ENCODE measurements around a stretch of chr7.

GRCh38 chr7:30225619-30226449 is 58.6 kb upstream of the ZNRF2 start:
- RRBS: no CpG with 5 or more reads among the region's 5 CpGs

DNA sequence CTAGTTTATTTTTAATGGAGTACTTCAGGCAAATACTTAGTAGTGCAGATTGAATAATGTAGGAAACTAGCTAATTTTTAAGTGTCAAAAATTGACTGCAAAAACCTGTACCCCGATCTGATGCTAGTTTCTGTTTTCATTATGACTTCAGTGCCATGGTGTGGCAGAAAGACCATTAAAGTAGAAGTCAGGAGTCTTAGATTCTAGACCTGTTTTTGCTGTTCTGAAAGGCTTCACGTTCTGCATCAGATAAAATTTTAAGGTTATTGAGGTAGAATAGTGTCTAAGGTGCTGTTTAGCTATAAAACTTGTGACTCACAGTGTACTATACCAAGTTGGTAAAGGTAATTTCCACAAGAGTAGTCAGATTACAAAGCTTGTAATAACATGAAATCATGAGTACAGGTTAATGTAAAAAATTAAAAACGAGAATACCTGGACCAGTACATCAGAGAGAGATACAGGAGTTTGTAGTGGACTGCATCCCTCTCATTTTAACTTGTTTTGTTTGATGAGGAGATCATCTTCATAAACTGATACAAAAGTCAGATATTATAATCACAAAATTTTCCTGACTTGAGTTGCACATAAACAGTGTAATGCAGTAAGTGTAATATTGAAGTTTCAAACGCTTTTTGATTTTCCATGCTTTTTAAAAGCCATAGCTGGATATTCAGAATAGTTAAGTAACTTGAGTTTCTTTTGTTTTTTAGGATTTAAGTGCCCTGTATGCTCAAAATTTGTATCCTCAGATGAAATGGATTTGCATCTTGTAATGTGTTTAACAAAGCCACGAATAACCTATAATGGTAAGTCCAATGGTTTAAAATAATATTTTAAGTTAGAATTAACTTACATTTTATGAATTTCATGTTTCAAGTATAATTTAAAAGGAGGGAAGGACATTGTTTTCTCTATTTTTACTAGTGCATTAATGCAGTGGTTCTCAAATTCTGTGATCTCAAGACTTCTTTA is 38.8 kb downstream of the ZNRF2 start:
- RRBS: no CpG with 5 or more reads among the region's 5 CpGs

DNA sequence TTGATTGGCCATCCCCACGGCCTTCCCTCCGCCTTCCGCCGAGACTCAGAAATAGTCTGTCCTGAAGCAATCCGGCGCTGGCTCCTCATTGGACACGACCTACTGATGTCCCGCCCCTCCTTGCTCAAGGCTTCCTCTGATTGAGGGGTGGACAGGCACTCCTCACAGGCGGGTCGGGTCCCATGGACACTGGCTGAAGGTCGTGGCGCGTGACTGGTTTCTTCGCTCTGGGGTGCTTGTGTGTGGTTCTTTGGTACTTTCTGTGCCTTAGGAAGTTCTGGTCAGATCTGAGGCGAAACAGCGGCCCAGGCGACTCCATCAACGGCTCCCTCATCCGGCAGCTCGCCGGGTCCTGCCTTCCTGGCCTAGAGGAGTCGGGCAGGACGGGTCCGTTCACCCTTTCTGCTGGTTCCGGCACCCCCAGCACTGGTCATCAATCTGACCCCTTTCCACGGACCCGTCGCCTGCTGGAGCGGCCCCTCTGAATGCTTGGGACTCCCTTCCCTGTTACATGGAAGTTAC is 347 bp upstream of the GGCT start:
- RRBS: 10% methylated on average over 7 of the region's 29 CpGs

GRCh38 chr7:30620018-30620527 is 25.4 kb downstream of the GARS1 start:
- RRBS: no CpG with 5 or more reads among the region's 6 CpGs

GRCh38 chr7:30694032-30694924 is 12.0 kb upstream of the CRHR2 start:
- RRBS: no CpG with 5 or more reads among the region's 7 CpGs

DNA sequence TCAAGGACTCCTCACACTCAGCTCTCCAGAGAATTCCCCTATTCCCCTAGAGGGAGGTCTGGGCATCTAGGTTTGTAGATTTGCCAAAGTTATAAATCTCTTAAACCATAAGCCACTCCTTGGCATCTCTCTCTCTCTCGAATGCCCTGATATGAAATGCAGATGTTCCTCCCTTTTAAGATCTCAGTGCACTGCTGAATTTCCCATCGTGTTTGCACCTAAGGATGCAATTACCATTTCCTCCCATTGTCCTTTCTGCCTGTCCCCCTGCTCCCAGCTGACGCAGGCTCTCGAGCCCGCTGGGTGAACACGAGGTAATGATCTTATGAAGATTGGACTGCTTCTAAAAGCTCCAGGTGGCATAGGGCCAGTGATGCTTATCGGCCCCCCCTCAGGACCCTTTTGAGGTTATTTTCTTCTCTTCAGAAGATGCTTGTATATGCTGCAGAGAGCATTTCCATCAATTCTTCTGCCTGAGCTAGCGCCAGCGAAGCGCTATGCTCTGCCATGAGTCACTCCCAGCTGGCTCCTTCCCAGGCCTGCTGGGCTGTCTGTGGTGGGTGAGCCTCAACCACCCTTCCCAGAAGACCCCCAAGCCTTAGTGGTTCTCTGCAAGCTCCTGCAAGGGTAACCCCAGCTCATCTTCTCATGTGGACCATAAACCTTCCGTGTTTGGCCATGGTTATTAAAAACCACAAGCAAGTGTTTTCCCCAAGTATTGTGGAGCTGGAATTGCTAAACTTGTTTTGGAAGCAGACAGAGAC is 41.6 kb upstream of the AQP1 start:
- RRBS: no CpG with 5 or more reads among the region's 11 CpGs

DNA sequence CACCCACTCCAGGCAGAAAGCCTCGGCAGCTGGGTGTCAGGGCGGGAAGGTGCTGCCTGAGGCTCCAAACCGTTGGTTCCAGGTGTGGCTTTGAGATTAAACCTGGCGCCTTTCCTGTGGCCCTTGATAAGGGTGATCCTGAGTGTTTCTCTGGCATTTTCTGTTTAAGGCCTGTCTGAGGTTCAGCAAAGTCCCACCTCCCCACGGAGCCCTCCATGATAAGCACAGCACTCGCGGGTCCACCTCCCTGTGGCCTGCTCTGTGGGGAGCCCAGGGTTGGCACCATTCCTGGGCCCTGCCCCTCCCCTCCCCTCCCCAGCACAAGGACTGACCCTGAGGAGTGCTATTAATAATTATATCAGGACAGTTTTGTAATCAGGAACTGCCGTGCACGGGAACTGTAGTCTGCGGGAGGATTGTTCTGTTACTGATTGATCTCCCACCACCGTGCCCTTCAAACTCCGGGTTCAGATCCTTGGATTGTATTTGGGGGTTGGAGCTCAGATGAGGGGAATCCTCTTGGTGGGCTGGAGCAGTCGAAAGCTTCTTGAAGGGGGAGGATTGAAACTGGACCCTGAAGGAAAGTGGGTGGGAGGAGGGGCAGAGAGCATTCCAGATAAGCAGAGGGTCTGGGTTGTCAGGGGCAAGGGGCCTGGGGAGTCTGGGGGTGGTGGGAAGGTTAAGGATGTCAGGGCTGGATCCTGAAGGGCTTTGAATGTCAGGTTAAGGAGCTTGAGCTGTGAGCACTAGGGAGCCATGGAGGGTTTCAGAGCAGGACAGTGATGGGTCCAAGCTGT is 14.3 kb upstream of the AQP1 start:
- RRBS: no CpG with 5 or more reads among the region's 13 CpGs

DNA sequence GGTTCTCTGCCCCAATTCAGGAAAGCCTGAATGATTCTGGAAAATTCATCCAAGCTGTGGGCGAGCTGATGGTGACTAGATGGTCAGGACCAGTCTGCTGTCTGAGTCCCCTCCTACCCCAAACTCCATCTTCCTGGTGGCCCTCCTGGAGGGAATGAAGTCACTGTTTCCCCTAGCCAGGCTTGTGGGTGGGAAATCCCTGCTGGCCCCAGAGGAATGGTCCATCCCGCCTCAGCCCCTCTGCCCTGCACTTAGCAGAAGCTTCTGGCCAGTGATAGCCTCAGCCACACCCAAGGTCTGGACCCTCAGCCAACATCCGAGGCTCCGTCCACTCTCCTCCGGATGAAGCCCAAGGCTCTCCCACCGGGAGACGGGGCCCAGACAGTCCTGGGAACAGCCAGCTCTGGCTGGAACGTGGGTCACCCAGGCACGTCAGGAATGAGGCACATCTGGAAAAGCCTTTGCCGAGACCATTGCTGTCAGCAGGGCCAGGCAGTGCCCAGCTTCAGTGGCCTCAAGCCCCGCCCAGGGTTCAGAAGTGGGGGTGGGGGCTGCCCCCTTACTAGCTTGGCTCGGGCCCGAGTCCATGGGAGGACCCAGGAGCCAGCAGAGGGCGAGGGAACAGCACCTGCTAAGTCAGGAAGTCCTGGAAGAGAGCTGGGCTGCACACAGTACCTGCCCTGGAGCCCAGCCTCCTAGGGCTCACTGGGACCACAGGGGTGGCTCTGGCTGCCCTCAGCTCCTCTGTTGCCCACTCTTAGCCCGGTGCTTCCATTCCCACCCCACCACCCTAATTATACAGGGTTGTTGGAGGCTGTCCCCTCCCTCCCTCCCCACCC is 3.8 kb upstream of the AQP1 start:
- RRBS: no CpG with 5 or more reads among the region's 15 CpGs

DNA sequence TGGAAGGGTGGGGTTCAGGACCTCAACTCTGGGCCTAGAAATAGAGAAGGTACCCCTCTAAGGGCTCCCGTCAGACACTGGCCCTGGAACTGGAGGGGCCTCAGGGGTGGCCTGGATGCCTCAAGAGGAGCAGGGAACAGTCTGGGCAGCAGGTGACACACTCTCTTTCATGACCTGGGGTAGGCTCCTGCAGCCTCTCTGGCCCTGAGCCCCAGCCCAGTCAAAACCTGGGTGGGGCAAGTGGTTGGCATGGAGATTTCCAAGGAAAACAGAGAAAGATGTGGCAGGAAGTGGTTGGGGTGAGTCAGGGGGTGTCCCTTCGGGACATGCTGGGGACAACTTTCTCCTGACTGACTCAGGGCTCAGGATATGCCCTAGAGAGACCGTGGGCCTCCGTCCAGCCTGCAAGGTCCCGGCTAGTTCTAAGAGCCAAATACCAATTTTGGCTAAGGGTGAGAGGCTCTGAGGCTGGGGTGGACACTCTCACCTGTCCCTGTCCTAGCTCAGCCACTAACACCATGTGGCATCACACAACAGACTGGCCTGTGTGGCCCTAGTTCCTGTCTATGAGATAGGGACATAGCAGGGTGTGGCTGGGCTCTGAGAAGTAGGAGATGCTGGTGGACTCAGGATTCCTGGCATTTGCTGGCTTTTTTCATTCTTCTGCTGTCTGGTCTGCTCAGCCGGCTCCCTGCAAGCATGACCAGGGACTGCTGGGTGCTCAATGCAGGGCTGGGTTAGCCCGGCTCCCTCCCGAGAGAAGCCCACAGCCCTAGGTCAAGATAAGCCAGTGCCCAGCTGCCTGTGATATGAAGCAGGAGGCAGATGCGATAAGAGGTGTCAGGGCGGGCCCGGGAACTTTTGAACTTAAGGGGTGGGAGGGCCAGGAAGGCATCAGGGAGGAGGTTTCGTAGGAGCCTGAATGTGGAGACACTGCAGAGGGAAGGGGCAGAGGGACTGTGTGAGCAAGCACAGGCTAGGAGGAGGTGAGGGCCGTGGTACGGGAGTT is 3.2 kb downstream of the AQP1 start:
- RRBS: 67% methylated on average over 3 of the region's 14 CpGs

DNA sequence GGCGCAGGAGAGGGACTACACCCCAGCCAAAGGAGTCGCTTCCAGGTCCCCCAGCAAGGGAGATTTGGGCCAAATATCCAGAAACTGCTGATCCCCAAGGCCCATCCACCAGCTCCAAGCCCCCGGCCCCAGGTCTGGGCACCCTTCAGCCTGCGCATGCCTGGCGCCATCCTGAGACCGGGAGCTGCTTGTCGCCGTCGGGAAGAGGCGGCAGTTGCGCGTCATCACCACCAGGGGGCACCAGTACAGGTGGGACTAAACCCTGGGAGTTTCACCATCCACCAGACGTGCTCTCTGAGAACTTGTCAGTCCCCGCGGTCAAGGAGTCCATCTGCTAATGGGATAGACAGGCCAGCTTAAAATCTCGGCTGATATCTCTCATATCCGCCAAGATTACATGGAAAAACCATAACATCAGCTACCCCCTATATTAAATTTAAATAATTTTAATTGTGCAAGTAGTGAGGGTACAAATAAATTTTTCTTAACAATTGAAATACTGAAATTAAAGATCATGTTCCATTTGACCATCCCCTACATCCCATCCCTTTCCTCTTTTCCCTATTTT is 25.0 kb upstream of the GHRHR start:
- RRBS: 4% methylated on average over 4 of the region's 17 CpGs

DNA sequence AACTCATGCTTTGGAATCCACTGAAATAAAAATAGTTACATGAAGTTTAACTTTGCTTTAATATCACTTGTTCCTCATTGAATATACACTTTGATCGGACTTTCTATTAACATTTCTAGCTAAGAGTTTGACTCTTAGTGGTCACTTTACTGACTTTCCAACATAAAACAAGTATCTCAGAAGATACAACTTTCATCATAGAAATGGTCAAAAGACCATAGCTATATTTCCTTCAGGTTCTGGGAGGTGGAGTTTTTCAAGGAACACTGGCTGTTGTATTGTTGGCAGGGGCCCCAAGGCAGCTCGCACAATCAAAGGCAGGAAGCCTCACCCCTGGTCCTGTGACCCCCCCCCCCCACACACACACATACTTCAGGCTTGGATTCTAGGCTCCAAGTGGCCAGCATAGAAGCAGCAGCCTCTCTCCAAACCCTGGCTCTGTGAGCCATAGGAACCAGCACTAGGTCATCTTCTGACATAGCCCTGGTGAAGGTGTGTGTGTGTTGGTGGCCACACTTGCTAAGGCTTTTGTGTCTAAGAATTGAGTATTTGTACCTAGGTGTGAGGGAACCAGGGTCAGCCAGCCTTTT is 90.9 kb downstream of the AVL9 start:
- RRBS: no CpG with 5 or more reads among the region's 2 CpGs

GRCh38 chr7:32668983-32669542 is 173.8 kb downstream of the AVL9 start:
- RRBS: no CpG with 5 or more reads among the region's 1 CpG

DNA sequence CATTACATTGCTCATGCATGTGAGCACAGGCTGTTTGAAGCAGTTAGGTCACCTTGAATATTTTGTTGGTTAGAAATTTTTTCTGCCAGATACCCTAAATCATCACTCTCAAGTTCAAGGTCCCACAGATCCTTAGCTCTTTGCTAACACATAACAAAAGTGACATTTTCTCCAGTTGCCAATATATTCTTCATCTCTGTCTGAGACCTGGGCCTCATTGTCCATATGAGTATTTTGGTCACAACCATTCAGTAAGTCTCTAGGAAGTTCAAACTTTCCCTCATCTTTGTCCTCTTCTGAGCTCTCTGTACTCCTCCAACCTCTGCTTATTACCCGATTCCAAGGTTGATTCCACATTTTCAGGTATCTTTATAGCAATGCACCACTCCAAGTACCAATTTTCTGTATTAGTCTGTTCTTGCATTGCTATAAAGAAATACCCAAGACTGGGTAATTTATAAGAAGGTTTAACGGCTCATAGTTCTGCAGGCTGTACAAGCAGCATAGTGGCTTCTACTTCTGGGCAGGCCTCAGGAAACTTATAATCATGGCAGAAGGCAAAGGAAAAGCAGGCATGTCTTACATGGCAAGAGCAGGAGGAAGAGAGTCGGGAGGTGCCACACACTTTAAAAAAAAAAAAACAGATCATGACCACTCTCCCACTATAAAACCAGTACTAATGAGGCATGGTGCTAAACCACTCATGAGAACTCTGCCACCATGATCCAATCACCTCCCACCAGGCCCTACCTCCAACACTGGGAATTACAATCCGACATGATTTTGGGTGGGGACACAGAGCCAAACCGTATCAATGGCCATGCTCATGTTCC is 25.5 kb downstream of the KBTBD2 start:
- RRBS: no CpG with 5 or more reads among the region's 5 CpGs

GRCh38 chr7:33043457-33043858 is 19.1 kb downstream of the NT5C3A start:
- RRBS: no CpG with 5 or more reads among the region's 2 CpGs

DNA sequence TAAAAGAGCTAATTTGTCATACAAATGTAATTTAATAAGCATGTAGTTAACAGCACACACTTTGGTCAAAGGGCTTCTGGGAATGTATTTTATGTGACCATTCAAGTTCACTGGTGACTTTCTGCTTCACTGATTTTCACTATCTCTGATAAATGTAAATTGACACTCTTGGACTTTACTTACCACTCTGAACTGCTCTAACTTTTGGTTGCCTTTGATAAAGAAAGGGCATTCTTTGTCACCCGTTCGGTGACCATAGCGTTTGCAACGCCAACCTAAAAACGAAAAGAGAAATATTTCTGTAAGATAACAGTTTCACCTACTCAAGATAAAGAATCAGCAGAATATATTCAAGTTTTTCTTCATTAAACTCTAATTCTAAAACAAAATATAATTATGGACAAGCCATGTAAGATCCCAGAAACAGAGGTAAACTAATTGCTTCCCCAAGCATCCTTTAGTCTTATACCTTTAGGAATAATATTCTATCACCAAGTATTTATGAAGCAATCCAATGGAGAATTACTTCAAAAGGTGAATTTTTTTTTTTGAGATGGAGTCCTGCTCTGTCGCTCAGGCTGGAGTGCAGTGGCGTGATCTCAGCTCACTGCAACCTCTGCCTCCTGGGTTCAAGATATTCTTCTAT is 12.0 kb downstream of the RP9 start:
- RRBS: no CpG with 5 or more reads among the region's 7 CpGs

DNA sequence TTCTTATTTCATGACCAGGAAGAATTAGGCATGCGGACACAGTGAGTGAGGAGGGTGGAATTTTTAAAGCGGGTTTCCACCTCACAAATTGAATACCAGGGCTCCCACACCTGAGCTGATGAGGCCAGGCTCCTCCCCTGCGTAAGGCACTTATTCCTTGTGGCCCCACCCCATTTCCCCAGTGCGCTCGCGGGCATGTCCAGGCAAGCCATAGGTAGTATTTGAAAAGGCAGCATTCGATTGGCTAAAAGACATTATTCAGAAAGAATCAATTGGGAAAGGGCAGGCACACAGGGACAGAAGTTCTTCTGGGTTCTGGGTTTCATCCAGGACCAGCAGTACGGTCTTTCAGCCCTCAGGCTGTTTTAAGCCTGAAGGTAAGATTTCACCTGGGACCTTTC is 222.3 kb downstream of the BBS9 start:
- RRBS: no CpG with 5 or more reads among the region's 8 CpGs

- RRBS: no CpG with 5 or more reads among the region's 2 CpGs
Observed at GRCh38 chr7:33725826-33726229, 179.5 kb upstream of the BMPER start.

DNA sequence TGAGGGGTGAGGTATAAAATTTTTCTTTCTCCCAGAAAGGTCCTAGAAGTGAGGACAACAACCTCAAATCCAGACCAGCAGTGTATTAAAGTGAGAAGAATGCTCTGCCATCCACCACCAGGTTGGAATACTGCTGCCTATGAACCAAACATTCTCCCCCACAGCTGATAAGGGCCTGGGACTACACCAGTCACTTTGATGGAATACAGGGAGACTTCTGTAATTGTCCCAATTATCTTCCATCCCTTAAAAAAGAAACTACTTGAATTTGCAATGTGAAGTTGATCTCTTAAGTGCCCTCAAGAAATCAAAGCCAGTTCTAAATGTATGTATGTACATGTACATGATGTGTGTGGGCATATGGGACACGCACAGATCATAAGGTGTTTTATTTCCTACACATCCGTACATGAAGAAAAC is 2.9 kb downstream of the TBX20 start:
- RRBS: no CpG with 5 or more reads among the region's 2 CpGs

DNA sequence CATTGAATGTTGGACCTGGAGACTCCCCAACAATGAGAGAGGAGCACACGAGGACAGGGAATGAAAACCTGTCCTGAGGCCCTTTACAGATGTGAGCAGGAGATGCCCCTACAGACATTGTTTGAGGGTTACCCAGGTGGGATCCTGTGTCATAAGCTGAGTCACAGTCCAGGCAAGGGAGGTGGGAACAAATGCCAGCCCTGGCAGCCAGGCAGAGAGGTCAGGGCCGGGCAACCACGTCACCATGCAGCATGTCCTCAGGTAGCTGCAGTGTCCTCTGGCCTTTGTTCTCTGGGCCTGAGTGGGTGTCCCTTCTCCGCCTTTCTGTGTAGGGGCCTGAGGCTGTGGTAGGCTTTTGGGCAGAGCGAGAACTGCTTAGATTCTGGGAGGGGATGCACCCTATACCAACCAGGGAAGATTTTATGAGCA is 147.5 kb upstream of the TBX20 start:
- RRBS: no CpG with 5 or more reads among the region's 5 CpGs

- RRBS: 2% methylated on average over 12 of the region's 32 CpGs
Observed at GRCh38 chr7:35694147-35694705, 709 bp downstream of the HERPUD2 start.

Data from non-pigmented ciliary epithelial cell (primary cell).